Heart left ventricle (tissue), 7 donors: ENCODE measurements around the genes TMEM203 and ENSG00000284976.

GRCh38 chr9:136997807-136998426 lies 1.5 kb upstream of the CLIC3 start:
- PRO-cap, 6 experiments = no peak in any of the 6 experiments
- RAMPAGE, long total RNA, 2 experiments = no peak in any of the 2 experiments
- RRBS = 42% methylated on average over 7 of the region's 22 CpGs

DNA sequence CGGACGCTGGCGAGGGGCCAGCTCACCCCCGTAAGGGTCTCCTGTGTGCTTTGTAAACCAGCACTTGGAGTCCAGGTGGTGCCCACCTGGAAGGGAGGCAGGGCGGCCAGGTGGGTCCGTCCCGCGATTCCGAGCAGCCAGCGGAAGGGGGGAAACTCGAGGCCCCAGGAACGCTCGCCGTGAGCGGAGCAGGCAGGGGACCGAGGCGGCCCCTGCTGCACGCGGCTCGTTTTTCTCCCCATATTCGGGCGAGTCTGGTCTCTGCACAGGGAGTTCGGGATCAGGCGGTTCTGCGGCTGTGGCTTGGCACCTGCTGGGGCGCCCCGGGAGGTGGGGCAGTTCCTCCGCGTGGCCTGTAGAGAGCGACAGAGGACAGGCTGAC lies 585 bp upstream of the ABCA2 start:
- PRO-cap, 6 experiments = no peak in any of the 6 experiments
- RAMPAGE, long total RNA, 2 experiments = no peak in any of the 2 experiments
- RRBS = no CpG with 5 or more reads among the region's 30 CpGs

DNA sequence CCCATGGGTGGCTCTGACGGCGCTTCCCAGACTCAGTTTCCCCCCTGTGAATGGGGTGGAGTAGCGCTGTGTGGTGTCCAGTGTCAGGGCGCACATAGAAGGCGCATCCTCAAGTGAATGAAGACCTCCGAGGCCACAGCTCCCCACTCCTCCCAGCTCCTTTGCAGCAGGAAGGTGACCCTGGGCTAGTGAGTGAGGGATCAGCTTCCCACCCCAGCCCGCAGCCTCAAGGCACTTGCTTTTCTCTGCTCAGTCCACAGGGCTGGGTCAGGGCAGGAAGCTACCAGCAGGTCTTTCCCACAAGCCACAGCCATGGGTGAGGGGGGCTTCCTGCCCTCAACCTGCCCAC lies 950 bp upstream of the ABCA2 start:
- PRO-cap, 6 experiments = no peak in any of the 6 experiments
- RAMPAGE, long total RNA, 2 experiments = no peak in any of the 2 experiments
- RRBS = no CpG with 5 or more reads among the region's 7 CpGs

DNA sequence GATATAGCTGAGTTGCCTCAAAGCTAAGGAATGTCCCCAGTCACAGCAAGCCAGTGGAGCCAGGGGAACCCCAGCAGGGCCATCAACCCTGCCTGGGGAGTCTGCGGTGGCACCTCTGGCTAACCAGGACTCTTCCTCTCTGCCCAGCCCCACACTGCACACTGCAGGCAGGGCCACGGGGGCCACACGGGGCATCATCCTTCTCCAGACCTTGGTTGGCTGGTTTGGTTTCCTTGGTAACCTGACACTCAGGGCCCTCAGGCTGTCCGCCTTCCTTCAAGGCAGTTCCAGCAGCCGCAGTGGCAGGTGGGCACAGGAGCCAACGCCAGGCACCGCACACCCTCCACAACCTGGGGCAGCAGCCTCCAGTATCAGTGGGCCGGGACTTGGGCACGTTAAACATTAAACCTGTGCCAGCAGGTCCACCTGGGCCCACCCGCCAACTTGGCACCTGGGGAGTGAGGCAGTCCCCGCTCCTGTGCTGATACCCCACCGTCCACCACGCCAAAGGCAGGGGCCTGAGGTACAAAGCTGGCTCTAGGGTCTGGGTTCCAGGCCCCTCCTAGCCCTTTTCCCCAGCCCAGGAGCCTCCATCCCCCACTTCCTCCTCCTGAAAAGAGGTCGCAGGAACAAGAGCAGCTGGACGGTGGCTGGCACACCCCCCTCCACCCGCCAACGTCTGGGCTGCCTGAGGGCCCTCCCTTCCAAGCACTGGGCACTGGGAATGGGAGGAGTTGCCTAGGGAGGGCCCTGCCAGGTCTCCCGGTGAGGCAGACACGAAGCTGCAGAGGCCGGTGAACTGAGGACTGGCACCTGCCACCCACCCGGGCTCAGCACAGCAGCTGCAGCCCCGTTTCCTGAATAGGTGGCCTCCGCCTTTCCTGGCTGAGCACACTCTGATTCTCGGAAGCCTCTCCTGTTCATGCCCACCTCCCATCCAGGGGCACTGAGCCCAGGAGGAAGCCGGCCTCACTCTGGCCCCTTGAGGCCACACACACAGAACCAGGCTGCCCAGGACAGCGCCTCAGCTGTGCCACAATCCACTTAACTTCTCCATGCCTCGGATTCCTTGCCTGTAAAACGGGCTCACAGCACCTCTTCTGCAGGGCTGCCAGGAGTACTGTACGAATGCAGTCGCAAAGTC lies 1.7 kb downstream of the NPDC1 start:
- PRO-cap, 6 experiments = peak in 6 of 6 experiments; most common plus-strand start position 972 of the sequence (in 5); most common minus-strand start position 808 of the sequence (in 5)
- RAMPAGE, long total RNA, 2 experiments = no peak in any of the 2 experiments
- RRBS = no CpG with 5 or more reads among the region's 30 CpGs

DNA sequence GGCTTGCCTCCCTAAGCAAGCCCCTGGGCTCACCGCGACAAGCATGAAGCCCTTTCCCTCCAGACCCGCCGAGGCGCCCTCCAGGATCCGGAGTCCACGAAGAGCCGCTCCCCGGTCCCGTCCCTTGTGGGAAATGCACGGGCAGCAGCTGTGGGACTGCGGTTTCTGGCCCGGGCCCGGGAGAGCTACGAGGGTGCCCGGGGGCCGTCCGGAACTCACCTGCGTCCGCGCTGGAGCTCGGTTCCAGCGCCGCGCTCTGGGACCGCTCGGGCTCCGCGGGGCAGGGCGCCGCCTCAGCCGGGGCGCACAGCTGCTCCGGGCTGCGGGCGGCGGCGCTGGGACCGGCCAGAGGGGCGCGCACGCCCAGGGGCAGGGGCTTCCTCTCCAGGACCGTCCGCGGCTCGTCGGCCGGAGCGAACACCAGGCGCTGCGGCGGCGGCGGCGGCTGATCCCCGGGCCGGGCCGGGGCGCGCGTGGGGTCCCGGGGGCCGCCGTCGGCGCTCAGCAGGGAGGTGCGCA lies 627 bp downstream of the SAPCD2 start:
- PRO-cap, 6 experiments = no peak in any of the 6 experiments
- RAMPAGE, long total RNA, 2 experiments = no peak in any of the 2 experiments
- RRBS = 1% methylated on average over 39 of the region's 67 CpGs

DNA sequence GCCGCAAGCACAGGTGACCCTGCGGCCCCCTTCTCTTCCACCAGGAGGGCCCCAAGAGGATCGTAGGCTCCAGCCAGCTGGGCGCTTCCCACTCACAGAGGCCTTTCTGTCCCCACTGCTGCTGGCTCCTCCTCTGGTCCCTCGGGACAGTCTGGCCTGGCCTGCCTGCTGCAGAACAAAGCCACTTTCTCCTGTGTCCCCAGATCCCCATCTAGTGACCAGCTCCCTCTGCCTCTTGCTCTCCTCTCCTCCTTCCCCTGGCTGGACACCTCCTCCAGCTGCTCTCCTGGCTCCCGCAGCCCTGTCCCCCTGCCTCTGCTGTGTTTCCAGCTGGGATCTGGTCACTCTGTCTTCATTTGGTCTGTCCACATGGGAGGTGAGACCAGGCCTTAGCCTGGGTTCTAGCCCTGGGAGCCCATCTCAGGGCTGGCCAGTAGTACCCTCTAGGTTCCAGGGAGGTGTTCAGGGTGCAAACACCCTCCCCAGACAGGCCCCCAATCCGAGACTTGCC lies 680 bp upstream of the SAPCD2 start:
- PRO-cap, 6 experiments = peak in 3 of 6 experiments; most common plus-strand start position 184 of the sequence (in 2); most common minus-strand start position 79 of the sequence (in 1)
- RAMPAGE, long total RNA, 2 experiments = no peak in any of the 2 experiments
- RRBS = no CpG with 5 or more reads among the region's 7 CpGs

DNA sequence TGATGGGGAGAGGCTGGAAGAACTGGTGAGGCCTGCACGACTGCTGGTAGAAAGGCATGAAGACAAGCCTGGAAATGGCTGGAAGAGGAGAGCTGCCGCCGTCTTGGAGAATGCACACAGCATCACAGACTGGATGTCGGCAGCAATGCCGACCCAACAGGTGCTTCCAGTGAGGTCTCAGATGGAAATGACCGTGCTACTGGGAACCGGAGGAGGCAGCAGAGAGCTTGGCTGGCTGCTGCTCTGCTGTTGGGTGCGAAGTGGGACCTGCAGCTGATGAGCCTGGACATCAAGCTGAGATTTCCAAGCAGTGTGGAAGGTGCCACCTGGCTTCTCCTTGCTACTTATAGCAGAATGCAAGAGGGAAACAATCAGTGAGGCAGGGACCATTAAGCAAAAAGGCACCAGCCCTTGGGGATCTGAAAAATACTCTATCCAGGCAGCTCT lies 4.7 kb upstream of the TMEM210 start:
- PRO-cap, 6 experiments = no peak in any of the 6 experiments
- RAMPAGE, long total RNA, 2 experiments = no peak in any of the 2 experiments
- RRBS = no CpG with 5 or more reads among the region's 8 CpGs

- PRO-cap, 6 experiments = no peak in any of the 6 experiments
- RAMPAGE, long total RNA, 2 experiments = no peak in any of the 2 experiments
- RRBS = no CpG with 5 or more reads among the region's 2 CpGs
Observed at GRCh38 chr9:137190138-137190511, 1.6 kb downstream of the SSNA1 start.

DNA sequence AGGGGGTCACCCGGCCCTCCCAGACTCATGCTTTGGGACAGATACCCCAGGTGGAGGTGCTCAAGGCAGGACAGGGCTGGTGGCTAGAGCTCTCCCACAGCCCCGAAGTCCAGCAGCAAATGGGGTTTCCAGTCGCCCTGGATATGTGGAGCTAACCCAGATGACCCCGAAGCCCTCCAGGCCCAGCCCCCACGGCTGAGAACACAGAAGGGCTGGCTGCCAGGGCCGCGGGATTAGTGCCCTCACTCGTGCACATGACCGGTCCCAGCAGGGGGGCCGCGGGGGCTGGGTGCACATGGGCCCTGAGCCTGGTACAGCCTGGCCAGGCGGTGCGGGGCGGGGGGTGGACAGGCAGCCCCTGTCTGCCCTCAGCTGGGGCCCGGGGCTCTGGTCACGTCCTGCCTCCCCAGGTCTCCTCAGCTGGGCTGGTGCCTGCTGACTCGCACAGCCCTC lies 5.9 kb downstream of the SSNA1 start:
- PRO-cap, 6 experiments = peak in 1 of 6 experiments; most common plus-strand start position 325 of the sequence (in 1); most common minus-strand start position 144 of the sequence (in 1)
- RAMPAGE, long total RNA, 2 experiments = no peak in any of the 2 experiments
- RRBS = no CpG with 5 or more reads among the region's 17 CpGs

GRCh38 chr9:137197828-137198202 lies 2.7 kb downstream of the TPRN start:
- PRO-cap, 6 experiments = no peak in any of the 6 experiments
- RAMPAGE, long total RNA, 2 experiments = no peak in any of the 2 experiments
- RRBS = 39% methylated on average over 4 of the region's 10 CpGs

DNA sequence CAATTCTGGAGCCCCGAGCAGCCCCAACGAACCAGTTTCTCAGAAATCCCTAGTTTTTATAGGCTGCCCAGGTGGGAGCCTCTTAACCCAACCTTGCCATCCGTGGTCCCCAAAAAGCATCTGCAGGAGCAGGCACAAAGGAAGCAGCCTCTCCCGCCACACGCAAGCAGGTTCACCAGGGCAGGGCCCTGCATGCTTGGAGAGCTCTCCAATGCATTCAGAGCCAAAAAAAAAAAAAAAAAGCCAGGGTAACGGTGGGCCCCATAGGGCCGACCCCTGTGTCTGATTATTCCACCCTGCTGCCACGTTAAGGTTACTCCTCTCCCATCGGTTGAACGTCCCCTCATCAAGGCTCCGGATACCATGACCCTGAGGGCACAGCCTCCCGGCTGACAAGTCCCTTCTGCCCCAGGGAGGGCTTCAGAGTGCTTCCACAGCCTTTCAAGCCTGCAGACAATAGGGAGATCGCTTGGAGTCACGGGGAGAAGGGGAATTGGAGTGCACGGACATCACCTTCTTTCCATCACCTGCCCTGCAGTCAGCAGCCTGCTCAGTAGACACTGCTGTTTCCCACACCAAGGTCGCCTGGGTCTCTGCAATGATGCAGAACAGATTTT lies 887 bp upstream of the TPRN start:
- PRO-cap, 6 experiments = peak in 1 of 6 experiments; most common plus-strand start position 464 of the sequence (in 1); most common minus-strand start position 306 of the sequence (in 1)
- RAMPAGE, long total RNA, 2 experiments = no peak in any of the 2 experiments
- RRBS = no CpG with 5 or more reads among the region's 16 CpGs

DNA sequence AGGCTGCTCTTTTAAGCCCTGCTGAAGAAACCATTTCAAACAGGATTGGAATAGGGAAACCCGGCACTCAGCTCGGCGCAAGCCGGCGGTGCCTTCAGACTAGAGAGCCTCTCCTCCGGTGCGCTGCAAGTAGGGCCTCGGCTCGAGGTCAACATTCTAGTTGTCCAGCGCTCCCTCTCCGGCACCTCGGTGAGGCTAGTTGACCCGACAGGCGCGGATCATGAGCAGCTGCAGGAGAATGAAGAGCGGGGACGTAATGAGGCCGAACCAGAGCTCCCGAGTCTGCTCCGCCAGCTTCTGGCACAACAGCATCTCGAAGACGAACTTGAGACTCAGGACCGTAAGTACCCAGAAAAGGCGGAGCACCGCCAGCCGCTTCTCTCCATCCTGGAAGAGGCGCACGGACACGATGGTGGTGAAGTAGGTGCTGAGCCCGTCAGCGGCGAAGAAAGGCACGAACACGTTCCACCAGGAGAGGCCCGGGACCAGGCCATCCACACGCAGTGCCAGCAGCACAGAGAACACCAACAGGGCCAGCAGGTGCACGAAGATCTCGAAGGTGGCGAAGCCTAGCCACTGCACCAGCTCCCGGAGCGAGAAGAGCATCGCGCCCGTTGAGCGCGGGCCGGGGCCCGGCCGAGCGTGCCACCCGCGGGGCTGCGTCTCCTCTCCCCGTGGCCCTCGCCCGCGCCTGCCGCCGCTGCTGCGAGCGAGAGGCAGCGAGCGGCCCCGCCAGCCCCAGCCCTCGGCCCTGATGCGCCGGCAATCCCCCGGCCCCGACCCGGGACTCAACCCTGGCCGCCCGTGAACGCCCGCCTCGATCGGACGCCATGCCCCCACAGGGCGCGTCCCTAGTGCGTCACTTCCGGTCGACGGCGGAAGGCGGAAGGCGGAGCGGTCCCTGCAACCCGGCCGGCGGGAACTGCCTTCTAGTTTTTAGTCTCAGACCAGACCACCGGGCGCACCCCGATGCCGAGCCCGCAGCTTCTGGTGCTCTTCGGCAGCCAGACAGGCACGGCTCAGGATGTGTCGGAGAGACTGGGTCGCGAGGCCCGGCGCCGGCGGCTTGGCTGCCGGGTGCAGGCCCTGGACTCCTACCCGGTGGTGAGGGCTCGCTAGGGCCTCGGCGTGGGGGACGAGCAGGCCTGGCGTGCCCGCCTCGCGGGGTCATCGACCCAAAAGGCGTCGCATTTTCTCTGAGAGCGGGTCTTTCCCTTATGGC lies at the start of gene TMEM203:
Gene TMEM203, minus strand, starts transcription at position 840 of the 1,222 bp plus-strand sequence.
- PRO-cap, 6 experiments = peak in 6 of 6 experiments; most common plus-strand start position 868 of the sequence (in 4); most common minus-strand start position 840 of the sequence (in 6)
- RAMPAGE, long total RNA, 2 experiments = no peak in any of the 2 experiments
- RRBS = 2% methylated on average over 42 of the region's 118 CpGs

DNA sequence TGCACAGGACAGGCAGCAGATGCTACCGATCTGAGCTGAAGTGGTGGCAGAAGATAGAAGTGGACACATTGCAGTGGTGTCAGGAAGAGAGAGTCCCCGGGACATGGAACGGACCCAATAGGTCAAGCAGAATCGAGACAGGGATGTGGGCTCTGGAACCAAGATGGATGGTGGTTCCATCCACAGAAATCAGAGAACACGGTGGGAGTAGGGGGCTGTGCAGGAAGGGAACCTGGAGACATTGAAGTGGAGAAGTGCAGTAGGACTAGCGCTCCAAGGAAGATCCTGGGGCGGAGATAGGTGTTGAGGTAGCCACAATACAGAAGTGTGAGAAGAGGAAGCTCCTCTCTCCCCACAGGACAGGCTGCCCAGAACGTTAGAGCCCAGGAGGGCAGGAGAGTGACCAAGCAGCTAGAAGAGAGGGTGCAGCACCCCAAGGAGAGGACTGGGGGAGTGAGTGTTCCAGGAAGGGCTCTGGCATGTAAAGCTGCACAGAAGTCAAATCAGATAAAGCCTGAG lies 1.8 kb downstream of the NDOR1 start:
- PRO-cap, 6 experiments = no peak in any of the 6 experiments
- RAMPAGE, long total RNA, 2 experiments = no peak in any of the 2 experiments
- RRBS = no CpG with 5 or more reads among the region's 8 CpGs

- PRO-cap, 6 experiments = peak in 6 of 6 experiments; most common plus-strand start chr9:137217494 (in 4); most common minus-strand start chr9:137217385 (in 6)
- RAMPAGE, long total RNA, 2 experiments = no peak in any of the 2 experiments
- RRBS = 52% methylated on average over 13 of the region's 64 CpGs
Observed at GRCh38 chr9:137217022-137218485, at the start of gene ENSG00000284976. TSS of gene ENSG00000284976 (plus strand) at chr9:137217494.

GRCh38 chr9:137242717-137243372 lies 1.8 kb downstream of the TUBB4B start:
- PRO-cap, 6 experiments = peak in 2 of 6 experiments; most common plus-strand start chr9:137242810 (in 1)
- RAMPAGE, long total RNA, 2 experiments = no peak in any of the 2 experiments
- RRBS = no CpG with 5 or more reads among the region's 30 CpGs

- PRO-cap, 6 experiments = peak in 4 of 6 experiments; most common plus-strand start chr9:137417787 (in 4); most common minus-strand start chr9:137417284 (in 1)
- RAMPAGE, long total RNA, 2 experiments = no peak in any of the 2 experiments
- RRBS = 13% methylated on average over 20 of the region's 99 CpGs
Observed at GRCh38 chr9:137417152-137418031, 5.6 kb downstream of the EXD3 start.

GRCh38 chr9:137433107-137434076 lies 7.8 kb downstream of the ENTPD8 start:
- PRO-cap, 6 experiments = no peak in any of the 6 experiments
- RAMPAGE, long total RNA, 2 experiments = no peak in any of the 2 experiments
- RRBS = 43% methylated on average over 1 of the region's 33 CpGs

DNA sequence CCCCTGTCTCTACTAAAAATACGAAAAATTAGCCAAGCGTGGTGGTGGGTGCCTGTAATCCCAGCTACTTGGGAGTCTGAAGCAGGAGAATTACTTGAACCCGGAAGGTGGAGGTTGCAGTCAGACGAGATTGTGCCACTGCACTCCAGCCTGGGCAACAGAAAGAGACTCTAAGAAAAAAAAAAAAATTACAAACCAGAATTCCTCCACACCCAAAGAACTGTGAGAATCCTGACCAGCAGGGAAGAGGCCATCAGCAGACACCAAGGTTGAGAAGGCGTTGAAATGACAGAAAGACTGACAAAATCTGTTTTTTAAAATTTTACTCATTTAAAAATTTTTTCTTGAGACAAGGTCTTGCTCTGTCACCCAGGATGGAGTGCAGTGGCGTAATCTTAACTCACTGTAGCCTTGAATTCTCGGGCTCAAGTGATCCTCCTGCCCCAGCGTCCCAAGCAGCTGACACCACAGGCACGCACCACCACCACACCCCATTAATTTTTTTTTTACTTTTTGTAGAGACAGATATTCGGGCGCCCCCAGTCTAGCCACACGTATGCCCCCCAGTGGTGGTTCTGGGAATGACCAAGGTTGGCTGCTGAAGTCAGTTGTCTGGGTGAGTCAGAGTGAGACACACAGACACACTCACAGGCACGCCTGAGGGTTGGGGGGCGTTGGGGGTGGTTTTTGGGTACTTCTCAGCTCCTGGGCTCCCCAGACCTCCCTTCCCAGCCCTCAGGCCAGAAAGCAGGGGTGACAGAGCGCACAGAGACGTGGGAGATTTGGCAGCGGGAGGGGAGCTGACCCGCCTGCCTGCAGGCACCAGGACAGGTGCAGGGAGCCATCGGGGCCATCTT lies 4.0 kb upstream of the ENTPD8 start:
- PRO-cap, 6 experiments = no peak in any of the 6 experiments
- RAMPAGE, long total RNA, 2 experiments = no peak in any of the 2 experiments
- RRBS = no CpG with 5 or more reads among the region's 19 CpGs

GRCh38 chr9:137665543-137666046 lies 46.8 kb downstream of the EHMT1 start:
- PRO-cap, 6 experiments = no peak in any of the 6 experiments
- RAMPAGE, long total RNA, 2 experiments = no peak in any of the 2 experiments
- RRBS = no CpG with 5 or more reads among the region's 15 CpGs

DNA sequence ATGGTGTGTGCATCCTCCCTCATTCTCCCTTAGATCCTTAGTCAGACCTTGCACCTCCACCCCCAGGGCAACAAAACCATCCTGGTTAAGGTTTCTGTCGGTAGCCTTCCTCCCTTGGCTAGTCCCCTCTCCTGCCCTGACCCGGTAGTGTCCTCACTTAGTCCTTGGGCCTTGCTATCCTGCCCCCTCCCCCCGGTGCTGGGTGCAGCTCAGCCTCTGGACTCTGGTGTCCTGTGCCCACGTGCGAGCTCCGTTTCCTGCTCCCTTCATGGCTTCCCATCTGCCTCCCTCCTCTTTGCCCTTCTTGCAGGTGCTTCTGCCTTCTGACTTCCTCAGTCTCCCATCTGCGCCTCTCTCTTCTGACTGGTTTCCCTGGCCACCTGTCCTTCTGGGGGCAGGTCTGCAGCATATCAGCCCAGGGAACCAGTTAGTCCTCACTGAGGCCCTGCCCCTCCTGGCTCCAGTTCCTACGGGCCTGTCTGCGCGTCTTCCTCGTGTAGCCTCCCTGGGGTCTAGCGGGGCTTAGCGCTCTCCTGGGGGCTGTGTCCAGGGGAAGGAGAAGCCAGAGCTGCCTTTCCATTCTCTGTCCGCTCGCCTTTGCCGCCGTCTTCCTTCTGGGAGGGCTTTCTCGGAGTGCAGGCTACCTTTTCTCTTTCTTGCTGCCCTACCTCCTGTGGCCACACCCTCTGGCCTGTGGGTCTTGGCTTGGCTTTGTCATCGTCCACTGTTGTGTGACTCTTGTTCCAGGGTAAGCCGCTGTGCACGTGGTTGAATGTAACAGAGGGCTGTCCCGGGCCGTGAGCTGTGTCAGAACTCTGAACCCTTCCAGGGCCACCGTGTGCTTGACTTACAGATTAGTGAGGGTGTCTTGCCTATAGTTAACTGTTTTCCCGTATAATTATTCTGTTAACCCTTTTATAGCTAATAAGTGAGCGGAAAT lies 51.7 kb downstream of the EHMT1 start:
- PRO-cap, 6 experiments = no peak in any of the 6 experiments
- RAMPAGE, long total RNA, 2 experiments = no peak in any of the 2 experiments
- RRBS = 78% methylated on average over 1 of the region's 26 CpGs